ENCODE data around the genes FCMR, YOD1 and CR2.

- PRO-cap, 2 experiments = peak in 1 of 2 experiments; most common plus-strand start chr1:206922132 (in 1); most common minus-strand start chr1:206921947 (in 1)
These were observed at the start of gene FCMR for GRCh38 chr1:206921805-206922399. FCMR (minus strand) TSS chr1:206921941.

- PRO-cap, 2 experiments = no peak in any of the 2 experiments
These were observed 3.0 kb upstream of the FCMR start for GRCh38 chr1:206924528-206925292.

GRCh38 chr1:206941714-206942643, 4.3 kb downstream of the PIGR start:
- PRO-cap, 2 experiments = no peak in any of the 2 experiments

DNA sequence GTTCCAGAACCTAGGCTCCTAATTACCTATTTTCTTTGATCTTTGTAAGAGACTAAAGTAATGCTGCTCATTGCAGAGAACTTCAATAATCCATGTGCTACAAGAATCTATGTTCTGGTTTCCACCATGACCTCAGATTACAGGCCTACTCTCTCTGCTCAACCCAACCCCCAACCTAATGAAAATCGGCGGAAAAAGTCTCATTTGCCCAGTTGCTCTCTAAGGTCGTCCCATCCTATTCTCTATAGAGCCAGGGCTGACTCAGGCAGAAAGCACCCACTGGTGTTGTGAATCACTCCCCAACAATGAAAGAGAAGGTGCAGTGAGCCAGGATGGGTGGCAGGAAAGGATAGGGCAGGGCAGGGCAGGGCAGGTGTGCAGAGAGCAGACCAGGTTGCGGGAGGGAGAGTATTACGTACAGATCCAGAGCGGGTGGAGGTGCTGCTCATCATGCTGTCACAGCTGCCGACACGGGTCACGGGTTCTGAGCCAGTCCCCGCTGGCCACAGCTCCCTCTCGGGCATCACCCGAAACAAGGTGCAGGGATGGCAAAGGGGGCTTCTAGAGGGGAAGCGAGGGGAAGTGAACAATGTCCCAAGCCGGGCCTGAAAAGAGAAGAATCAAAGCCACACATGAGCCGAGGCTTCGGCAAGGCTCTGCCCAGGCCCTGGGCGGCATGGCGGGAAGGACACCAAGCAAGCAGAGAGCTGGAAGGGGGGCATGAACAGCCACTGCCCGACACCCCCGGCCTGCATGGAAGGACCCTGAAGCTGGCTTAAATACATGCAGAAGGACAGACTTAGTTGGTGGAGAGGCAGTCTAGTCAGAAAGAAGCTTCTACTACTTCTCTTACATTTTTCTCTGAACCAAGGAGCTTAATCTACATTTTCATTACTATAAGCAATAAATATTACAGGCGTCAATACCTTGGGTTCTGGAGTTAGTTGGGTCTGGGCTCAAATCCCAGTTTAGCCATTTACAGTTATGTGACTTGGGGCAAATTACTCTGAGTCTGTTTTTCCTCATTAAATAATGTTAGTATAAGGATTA, 5.2 kb downstream of the C1orf116 start:
- PRO-cap, 2 experiments = no peak in any of the 2 experiments

DNA sequence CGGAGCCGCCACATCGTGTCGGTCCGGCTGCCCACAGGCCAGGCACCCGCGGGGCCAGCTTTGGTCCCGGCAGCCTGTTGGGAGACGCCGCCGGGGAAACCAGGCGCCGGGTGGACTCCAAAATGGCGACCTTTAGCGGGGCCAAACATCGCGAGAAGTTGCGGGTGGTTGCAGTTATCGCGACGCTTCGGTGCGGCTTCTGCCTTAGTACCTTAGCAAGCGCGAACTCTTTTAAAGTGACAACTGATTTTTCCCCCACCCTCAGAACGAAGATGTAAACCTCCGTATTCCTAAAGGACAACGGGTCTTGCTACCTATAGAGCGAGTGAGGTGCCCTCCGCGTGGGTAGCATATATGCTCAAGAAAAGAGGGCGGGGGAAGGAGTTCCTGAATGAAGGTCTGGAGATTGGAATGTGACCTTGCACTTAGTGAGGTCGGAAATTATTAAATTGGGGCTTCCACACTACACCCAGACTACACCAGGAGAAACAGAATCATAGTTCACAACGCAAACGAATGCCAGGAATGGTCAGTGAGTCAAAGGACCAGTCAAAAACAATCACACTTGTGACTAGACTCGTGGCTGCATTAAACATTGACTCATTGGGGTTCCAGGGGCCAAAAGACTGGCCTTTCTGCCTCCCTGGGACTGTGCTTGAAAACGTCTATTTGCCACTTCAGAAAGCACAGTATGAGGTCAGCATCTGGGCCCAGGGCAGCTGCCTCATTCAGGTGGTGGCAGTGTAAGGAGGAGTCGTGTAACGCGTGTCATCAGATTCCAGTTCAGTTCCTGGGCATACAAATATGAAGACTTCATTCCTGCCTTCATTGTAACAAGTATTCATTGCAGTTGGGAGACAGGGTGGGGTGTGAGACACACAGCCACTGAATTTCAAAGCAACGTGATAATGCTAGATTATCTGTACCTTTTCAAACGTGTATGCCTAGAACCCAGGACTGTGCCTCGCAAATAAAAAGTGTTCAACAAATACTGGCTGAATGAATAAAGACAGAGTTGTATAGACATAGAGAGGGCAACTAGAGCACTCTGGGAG, at the start of gene YOD1:
Gene YOD1, minus strand, starts transcription at position 327 of the 1,055 bp plus-strand sequence.
- PRO-cap, 2 experiments = peak in 2 of 2 experiments; most common plus-strand start position 242 of the sequence (in 1); most common minus-strand start position 123 of the sequence (in 2)

GRCh38 chr1:207055455-207056128, 2.5 kb downstream of the PFKFB2 start:
- PRO-cap, 2 experiments = peak in 1 of 2 experiments; most common plus-strand start chr1:207055845 (in 1); most common minus-strand start chr1:207055613 (in 1)

- PRO-cap, 2 experiments = no peak in any of the 2 experiments
These were observed 80.7 kb upstream of the CD55 start for GRCh38 chr1:207240766-207241093.

GRCh38 chr1:207330106-207330503, 8.6 kb downstream of the CD55 start:
- PRO-cap, 2 experiments = no peak in any of the 2 experiments

- PRO-cap, 2 experiments = no peak in any of the 2 experiments
These were observed at the start of gene CR2 for GRCh38 chr1:207453933-207455058. CR2 (plus strand) TSS chr1:207454328.

DNA sequence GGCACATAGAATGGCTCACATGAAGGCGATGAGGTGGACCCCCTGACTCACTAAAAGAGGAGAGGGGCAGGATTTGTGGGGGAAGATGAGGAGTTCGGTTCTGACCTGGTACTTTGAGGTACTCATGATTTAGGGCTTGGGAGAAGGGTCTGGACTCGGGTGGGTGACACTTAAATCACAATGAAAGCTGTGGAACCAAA, 12.4 kb upstream of the CR1 start:
- PRO-cap, 2 experiments = no peak in any of the 2 experiments

DNA sequence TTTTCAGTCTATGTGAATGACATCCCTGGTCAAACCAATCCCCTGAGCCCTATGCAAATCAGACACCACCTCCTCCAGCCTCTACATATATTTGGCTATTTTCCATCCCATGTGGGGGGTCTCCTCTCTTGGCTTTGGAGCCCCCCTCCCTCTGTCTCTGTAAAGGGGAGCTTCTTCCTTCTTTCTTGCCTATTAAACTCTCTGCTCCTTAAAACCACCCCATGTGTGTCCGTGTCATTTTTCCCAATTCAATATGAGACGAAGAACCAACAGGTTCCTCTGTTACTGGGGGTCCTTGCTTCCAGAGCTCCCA, 11.0 kb upstream of the CD46 start:
- PRO-cap, 2 experiments = no peak in any of the 2 experiments

DNA sequence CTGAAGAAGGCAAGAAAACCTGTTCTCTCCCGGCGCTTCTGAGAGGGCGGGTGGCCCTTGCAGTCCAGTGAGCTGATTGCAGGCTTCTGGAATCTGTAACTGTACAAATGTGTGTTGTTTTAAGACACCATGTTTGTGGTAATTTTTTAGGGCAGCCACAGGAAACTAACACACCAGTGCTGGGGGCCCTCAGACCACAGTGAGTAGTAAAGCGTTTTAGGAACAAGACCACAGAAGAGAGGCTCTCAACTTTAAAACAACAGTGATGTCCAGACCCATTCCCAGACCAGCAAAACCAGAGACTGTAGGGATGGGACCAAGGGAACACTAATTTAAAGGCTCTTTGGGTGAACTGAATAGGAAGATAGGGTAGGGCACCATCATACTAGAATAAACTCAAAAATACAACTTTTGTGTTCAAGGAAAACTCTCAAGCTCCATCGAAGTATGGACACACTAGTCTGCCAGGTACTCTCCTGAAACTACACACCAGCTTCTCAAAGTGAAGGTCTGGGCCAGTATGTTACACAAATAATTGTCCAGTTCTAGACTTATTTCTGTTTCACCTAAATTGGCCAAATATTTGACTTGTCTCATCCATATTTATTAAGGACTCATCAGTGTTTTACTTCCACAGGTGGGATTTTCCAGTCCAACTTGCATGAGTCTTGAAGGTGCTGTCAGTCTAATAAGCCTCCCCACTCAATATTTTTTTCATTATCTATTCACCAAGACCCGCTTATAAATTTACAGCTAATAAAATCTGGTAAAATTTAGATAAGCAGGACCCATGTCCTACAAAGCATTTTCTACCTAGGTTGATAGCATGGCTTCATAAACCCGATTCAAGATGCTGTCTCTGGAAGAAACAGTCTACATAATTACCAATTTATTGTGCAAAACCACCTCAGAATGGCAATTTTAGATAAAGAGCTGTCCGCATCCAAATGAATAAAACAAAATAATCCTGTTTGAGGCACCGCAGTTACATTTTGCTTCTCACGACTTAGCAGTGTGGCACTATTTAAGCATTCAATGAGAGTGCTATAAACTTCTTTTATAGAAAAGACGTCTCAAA, 47.5 kb downstream of the CD46 start:
- PRO-cap, 2 experiments = no peak in any of the 2 experiments

DNA sequence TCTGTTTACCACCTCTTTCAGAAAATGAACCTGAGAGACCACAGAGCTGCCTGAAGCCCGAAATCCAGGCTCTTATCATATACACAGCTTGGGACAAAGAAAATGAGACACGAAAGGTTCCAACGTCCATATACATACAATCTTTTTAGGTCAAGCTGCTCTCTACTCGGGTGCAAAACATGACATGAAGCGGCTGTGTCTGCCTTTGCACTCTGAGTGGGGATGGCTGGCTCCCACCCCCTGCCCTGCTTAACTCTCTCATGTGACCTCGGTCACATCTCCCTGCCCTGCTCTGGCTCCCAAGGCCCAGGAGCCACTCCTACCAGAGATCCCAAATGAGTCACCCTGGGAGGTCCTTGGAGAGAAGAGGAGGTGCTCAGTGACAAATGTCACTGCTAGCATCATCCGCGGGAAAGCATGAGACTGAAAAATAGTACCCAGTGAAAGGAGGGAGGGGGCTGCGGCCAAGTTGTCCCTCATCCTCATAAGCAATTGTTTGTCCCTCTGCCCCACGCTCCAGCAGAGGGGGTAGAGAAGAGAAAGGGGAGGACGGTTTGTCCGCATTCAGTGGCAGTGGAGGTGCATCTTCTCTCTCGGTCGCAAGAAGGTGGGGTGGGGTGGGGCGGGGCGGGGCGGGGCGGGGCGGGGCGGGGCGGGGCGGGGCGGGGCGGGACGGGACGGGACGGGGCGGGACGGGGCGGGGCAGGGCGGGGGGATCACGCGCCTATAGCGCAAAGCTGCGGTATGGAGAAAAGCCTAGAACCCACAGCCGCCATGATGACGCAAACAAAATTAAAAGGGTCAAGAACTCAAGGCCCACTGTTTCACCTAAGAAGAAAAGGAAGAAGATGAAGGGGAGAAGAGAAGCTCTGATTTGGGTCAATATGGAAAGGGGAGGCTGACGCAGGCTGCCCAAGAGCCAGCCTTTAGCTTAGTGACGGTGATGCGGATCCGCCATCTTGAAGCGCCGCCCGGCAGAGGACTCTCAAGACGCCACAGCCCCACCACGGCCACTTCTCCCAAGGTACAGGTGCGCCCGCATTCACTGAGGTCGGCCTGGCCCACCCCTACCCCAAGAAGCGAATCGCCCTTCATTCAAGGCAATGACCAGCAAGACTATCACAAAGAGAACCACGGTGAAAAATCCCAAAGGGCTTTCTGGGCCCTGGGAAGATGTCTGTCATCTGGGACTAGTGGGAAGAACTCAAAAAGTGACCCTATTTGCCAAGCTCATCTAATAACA, 66.2 kb downstream of the CD46 start:
- PRO-cap, 2 experiments = peak in 2 of 2 experiments; most common plus-strand start position 512 of the sequence (in 1); most common minus-strand start position 218 of the sequence (in 2)

DNA sequence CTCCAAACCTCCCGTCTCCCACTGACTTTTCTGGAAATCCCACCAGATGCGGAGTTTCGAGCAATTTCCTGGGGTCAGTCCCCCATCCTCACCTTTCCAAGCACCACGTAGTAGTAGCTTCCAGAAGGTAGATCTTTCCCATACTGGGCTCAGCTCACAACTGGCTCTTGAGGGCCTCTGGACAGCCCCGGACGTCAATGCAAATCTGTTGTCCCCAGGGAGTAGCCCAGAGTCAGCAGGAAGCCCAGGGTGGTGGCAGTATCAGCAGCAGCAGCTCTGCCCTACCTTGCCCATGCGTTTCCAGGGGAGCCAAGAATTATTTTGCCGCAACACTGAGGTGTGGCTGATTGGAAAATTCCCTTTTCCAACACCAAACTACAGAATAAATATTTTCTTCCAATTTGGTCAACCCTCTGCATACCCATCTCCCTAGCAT, 70.3 kb downstream of the CD46 start:
- PRO-cap, 2 experiments = peak in 2 of 2 experiments; most common plus-strand start position 229 of the sequence (in 2); most common minus-strand start position 142 of the sequence (in 2)

DNA sequence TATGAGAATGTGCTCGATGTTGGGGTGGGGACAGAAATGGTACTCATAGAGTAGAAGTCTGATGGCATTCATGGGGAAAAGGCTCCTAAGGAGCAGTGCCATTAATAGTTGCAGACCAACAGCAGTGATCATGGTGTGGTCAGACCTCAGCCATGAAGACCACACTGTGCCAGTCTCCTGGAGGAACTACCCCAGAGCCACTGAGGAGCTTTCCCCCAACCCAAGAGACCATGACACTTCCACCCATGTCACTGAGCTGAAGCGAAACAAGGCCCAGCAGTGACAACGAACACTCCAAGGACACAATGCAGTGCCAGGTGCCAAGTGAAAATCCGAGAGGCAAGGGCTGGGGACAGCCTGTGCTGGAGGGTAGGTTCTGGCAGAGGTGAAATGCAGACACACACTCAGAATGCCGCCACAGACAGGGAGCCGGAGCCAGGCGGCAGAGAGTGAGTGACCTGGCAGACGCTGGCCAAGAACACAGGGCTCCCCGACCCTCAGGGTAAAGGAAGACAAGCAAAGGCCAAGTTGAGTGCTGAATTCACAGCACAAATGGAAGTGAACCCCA, 78.8 kb downstream of the CD46 start:
- PRO-cap, 2 experiments = peak in 1 of 2 experiments; most common plus-strand start position 415 of the sequence (in 1)

DNA sequence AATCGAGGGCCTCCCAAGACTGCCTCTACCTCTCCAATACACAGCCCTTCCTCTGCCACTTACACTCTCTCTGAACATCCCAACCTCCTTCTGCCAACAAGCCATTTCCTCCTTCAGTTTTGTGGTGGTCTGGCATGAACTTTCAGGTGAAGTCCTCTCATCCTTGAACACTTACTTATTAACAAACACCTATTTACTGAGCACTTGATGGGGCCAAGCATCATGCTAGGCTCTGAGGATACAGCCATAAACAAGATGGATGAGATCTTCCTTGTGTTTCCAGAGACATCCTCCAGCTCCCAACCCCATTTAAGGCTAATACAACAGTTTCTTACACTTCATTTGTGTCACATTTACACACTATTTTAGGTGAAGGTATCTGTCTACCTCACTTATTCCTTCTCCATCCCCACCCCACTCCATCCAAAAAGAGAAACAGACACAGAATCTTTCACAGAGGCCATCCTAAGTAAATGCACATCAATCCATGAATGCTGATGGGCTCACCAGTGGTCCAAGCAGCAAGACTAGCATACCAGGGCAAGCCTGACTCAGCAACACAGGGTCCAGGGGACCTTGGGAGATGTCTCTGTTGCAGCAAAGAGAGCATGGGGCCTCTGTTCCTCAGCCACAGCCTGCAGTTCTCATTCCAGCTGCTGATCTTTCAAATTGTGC, 54.9 kb downstream of the CD34 start:
- PRO-cap, 2 experiments = no peak in any of the 2 experiments

GRCh38 chr1:207863611-207864383, 47.1 kb downstream of the CD34 start:
- PRO-cap, 2 experiments = no peak in any of the 2 experiments

DNA sequence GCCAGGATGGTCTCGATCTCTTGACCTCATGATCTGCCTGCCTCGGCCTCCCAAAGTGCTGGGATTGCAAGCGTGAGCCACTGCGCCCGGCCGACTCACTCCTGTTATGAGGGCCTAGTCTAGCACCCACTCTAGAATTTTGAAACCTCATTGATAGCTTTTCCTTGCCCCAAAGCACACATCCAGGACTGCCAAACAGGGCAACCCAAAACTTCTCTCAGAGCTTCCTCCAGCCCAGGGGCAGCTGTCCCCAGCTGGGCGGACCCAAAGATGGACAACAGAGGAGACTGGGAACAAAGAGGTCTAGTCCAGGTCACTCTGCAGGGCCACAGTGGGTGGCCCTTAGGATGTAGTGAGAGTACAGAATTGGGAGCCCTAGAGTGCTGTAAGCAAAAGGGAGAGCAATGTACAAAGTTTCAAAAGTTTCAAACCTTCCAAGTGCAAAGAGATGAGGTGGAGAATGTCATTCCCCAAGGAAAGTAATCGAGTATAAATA, 1.3 kb downstream of the CD34 start:
- PRO-cap, 2 experiments = no peak in any of the 2 experiments

DNA sequence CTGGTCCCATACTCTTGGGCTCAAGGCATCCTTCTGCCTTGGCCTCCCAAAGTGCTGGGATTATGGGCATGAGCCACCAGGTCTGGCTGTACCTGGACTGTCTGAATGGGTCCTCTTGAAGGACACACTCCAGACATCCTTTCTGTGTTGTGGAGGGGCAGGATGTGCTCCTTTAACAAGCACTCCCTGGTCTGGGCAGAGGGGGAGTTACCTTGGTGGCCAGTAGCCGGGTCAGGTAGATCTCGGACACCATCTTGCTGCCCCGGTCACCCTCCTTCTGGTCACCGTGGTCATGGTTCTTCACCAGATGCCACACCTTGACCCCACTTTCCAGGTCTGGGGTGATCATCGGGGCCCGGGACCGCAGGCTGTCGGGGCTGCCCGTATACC, 122.2 kb upstream of the CD34 start:
- PRO-cap, 2 experiments = no peak in any of the 2 experiments

DNA sequence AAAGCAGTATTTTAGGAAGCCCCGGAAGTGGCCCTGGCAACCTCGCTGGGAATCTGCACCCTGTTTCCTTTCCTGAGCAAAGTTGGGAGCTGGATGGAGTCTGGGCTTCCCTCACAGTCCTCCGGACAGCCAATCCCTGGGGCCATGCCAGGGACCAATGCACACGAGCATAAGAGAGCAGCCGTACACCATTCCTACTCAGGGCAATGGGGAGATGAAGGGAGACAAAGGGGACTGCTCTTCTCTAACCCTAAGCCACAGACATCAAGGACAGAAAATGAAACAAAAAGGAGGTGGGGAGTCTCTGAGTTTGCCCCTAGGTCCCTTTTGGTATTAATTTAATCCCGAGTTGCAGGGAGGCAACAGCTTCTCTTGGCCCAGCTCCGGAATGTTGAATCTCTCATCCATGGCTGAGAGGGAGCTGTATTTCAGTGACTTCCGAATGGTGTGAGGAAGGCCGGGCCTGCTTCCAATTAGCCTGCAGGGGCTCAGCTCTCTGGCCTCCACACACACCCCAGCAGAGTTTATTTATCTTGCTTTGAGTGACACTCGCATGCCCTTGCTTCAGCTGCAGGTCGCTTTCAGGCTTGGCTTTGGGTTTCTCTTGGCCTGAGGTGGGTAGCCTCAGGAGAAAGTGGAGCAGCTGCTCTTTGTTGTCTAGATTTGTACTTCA, 154.0 kb downstream of the PLXNA2 start:
- PRO-cap, 2 experiments = no peak in any of the 2 experiments

All from psoas muscle (tissue), 2 donors.